Mammary microvascular endothelial cell (primary cell): ENCODE measurements around the gene MDFIC2.

GRCh38 chr3:69121542-69121943, 852 bp downstream of the LMOD3 start:
- RAMPAGE, long total RNA, result no peak

GRCh38 chr3:69292953-69293242, 93.0 kb downstream of the FRMD4B start:
- RAMPAGE, long total RNA, result no peak

DNA sequence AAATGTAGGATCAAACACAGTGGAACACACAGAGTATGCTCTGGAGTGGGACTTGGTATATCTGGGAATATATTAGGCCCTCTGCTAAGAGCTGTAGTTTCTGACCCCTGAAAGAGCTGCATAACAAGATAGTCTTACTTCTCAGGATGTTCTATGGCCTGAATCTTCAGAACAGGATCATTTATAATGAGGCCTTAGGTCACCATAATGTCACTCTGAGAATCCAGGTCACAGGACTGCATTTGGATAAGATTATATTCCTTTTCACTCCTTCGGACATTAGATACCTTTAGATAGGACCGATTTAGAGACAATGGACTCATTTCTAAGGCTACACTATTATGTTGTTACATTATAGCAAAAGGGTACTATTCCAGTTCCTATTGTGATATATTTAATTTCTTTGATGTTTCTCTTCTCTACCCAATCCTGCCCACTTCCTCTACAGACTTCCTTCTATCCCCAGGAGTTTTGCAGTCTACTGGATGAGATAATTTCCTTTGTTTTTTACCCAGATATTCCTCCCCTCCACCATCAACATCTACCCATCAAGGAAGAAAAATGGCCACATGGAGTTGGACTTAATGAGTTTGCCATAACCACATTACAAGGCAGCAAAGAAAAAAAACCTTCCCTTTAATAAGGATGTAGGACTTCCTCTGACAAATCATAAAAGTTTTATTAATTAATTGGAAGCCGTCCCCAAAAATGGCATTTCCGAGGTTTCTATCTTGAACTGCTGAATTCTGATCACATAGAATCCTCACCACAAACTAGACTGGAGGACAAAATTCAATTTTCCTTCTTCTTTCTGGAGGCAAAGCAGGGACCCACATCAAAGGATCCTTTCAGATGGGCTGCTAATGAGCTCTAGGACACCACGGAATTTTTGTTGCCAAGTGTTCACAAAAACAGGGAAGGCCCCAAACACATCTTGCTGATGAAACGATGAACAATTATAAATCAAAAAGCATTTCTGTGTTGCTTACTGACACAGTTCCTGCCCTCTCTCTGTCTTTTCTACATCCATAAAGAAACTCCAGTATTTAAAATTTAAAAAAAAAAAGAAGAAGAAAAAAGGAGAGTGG, 33.5 kb downstream of the FRMD4B start:
- RAMPAGE, long total RNA, result no peak

DNA sequence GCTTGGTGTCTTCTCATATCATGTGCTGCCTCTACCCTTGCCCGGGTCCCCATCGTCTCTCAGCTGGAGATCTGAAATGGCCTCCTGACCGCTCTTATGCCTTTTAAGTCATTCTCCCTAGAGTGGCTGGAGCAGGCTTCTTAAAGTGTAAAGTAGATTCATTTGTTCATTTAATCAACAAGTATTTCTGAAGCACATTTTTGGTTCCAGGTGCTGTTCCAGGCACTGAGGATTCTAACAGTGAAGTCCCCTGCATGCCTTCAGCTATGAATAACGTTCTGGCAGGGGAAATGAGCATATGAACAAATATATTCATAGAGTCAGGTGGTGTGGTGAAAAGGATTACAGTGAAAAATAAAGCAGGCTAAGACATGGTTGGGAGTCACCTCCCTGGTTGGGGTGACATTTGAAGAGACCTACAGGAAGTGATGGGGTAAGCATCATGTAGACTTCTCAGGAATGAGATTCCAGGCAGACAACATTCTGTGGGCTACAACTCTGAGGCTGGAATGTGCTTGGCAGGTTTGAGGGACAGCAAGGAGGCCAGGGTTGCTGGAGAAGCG, 15.1 kb downstream of the FRMD4B start:
- RAMPAGE, long total RNA, result no peak

GRCh38 chr3:69741094-69741600, 1.9 kb downstream of the MITF start:
- RAMPAGE, long total RNA, result no peak

- RAMPAGE, long total RNA, result no peak
These were observed 23.2 kb downstream of the MITF start for GRCh38 chr3:69762439-69762969.

DNA sequence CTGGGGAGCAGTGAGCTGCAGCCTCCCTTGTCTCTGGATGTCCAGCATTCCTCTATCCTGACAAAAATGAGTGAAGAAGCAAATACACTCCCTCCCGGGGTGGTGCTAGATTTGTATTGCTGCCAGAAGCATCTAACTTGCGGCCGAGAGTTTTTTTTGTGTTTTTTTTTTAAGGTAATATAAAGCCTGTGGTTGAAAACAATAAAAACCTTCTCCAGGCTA, at the start of gene MDFIC2:
Gene MDFIC2 (minus strand): TSS at position 54 of the 222 bp plus-strand sequence.
- RAMPAGE, long total RNA, result no peak

DNA sequence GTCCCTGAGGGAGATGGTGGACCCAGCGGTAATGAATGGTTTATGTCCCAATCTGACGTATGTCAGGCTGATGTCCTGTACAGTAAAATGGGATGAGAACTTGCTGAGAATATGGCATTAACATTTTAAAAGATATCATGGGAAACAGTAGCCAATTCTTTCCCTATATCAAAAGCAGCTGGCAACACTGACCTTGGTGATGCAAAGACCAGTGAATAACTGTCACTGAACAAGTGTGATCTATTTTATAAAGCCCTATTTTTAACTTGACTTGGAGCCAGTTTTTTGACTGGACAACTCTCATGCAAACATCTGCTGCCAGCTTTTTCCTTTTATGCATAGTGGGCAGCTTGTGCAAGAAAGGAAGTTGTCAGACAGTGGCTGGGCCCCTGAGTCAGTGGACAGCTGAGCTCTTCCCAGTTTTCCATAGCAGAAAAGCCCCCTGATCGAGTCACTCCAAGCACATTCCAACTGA, 519.9 kb upstream of the MDFIC2 start:
- RAMPAGE, long total RNA, result no peak

DNA sequence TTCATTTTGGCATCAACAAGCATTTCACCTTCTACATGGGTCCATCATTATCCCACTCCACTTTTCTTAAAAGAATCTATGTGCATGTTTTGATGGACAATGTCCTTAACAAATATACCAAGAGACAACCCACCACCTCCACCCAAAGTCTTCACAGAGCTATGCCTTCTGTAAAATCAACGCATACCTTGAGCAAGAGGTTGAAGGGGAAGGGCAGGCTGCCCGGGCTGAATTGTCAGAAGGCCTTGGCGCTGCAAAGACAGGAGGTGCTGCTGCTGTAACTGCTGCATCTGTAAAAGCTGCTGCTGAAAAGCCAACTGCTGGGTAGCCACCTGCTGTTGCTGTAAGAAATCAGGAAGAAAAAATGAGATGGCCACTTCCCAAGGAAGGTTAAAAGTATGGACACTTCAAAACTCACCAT, 536.8 kb downstream of the FOXP1 start:
- RAMPAGE, long total RNA, result no peak

- RAMPAGE, long total RNA, result no peak
These were observed 535.9 kb downstream of the FOXP1 start for GRCh38 chr3:71047728-71047927.

GRCh38 chr3:71063860-71064377, 519.6 kb downstream of the FOXP1 start:
- RAMPAGE, long total RNA, result no peak

- RAMPAGE, long total RNA, result no peak
These were observed 495.3 kb downstream of the FOXP1 start for GRCh38 chr3:71088153-71088694.

DNA sequence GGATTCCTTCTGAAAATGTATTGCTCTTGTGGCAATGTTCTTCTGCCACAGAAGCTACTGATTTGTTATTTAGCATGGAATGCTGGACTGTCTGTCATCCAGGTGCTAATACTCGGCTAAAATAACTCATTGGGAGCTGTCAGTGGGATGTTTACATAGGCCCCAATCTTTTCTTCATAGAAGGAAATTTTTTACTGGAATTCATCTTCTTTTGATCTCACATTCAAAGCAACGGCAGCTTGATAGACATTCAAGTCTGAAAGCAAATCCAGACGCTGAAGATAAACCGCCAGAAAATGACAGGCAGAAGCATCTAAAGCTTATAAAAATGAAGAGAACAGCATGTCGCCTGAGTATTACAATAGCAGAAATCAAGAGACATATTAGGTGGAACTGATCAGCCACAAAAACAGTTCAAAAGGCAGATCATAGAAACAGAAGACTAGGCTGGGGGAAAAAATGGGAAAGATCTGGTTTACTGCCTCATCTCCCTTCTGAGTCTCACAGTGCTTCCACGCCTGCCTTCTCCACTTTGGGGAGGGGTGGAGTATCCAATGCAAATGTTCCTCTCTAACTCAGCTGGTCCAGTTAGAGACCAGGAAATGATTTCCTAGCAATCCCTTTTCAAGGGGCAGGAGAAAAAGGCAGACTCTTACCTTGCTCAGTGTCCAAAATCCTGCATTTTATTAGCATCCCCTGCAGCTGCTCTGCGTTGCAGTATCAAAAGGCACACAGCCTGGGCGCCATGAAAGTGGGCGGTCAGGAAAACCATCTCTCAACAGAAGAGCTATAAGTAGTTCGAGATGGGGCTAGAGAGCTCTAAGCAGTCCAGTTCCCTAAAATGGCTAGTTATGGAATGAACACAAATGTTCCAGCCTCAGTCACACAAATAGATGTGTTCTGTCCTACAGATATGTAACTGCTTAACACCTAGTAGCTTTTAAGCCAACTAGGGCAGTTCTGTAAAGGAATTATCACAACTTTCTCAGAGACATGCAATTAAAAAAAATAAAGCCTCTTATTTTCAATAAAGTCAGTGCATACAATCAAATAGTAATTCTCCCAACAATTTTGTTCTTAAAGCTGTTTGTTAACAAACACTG, 451.7 kb downstream of the FOXP1 start:
- RAMPAGE, long total RNA, result no peak

DNA sequence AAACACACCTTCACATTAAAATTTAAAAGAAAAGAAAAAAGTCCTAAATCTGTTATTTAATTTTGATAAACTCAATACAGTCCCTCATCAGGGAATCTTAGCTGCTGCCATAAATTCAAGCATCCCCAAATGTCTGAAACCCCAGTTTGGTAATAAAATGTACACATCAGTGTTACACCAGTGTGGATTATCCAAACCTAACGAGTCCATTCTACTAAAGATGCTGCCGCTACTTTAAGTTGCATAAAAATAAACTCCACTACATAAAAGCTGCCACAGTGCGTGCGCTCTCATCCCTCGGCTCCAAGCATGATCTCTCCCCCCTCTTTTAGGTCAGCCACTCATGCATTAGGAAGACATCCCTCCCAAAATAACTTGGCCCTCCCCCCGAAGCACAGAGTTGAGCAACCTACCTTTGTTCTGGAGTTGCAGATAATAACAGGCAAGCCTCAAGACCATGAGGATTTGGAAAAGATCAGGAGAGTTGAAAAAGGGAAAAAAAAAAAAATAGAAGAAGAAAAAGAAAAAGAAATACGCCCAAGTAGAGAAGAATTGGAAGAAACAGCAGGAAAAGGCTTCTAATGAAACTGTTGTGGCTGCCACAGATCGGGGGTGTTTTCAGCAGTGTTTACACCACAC, 339.4 kb downstream of the FOXP1 start:
- RAMPAGE, long total RNA, result no peak

GRCh38 chr3:71319583-71320285, 263.8 kb downstream of the FOXP1 start:
- RAMPAGE, long total RNA, result no peak

DNA sequence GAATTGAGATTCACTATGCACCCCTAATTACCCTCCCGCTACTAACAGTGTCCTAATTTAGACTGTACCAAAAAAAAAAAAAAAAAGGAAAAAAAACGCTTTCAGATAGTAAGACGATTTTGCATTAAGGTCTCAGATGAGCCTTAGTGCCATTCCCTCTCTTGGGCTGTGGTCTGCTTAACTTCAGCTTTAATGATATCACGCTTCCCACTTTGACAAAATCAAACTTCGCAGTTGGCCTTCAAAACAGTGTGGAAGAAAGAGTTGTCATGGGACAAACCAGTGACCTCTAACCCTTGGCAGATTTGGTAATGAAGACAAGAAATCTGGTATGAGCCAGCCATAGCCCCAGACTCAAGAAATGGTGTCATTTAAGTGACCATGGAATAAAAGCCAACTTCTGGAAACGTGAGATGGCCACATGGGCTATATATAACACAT, 262.5 kb downstream of the FOXP1 start:
- RAMPAGE, long total RNA, result no peak

- RAMPAGE, long total RNA, result no peak
These were observed 96.6 kb downstream of the FOXP1 start for GRCh38 chr3:71486773-71487458.

- RAMPAGE, long total RNA, result no peak
These were observed 1.6 kb upstream of the FOXP1 start for GRCh38 chr3:71585180-71585568.

DNA sequence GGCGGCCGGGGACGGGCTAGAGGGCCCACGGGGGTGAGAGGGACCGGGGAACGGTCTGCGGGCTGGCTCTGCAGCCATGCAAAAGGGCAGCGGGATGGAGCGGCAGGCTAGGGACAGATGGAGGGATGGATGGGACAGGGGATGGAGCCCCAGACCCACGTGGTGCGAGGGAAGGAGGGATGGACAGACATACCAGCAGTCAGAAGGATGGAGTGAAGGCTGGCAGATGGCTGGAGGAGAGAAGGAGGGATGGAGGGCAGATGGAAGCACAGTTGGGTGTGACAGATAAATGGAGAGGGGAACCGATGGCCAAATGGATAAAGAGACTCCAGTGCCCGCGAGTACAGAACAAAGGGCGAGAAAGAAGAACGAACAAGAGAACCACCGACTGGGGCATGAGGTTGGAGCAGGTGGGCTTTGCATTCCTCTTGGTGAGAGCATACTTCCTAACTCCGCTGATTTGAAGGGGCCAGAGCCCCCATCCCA, 504 bp upstream of the EIF4E3 start:
- RAMPAGE, long total RNA, result no peak

DNA sequence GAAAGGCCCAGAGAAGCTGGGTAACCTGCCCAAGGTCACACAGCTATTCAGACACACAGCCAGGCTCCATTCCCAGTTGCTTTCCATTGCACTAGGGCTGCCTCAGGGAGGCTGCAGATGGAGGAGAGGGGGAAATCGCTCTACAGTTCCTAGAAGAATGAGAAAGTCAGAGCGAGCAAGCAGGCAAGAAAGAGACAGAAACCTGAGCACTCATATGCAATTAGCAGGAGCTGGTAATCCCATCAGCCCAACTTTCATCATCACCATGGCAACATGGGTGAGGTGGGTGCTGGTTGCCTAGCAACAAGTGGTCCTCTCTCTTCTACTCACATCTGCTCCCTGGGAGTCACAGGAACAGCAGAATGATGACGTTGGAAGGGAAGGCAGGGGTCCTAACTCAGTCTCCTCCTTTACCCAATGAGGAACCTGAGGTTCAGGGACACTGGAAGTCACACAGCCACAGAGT, 3.7 kb upstream of the EIF4E3 start:
- RAMPAGE, long total RNA, result no peak